Measurements from ENCODE around the genes SLC25A29 and SLC25A47.

- RRBS, result no CpG with 5 or more reads among the region's 13 CpGs
Measured at GRCh38 chr14:99967124-99967502, 98.1 kb upstream of the EVL start.

- RRBS, result 27% methylated on average over 37 of the region's 151 CpGs
Measured at GRCh38 chr14:99971142-99972163, 93.8 kb upstream of the EVL start.

DNA sequence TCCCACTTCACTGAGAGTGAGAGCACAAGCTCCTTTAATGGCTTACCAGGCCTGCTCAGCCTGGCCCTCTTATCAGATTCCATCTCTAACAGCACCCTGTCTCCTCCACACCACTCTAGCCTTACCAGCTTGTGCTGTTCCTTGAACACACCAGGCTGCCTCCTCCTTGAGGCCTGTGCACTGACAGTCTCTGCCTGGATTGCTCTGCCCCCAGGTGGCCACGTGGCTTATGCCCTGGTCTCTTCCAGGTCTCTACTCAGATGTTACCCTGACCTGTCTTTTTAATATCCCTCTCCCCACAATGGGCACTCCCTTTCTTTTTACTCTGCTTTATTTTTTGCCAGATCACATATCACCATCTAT is 40.0 kb upstream of the EVL start:
- RRBS, result no CpG with 5 or more reads among the region's 1 CpG

- RRBS, result no CpG with 5 or more reads among the region's 8 CpGs
Measured at GRCh38 chr14:100047368-100047831, 17.8 kb upstream of the EVL start.

DNA sequence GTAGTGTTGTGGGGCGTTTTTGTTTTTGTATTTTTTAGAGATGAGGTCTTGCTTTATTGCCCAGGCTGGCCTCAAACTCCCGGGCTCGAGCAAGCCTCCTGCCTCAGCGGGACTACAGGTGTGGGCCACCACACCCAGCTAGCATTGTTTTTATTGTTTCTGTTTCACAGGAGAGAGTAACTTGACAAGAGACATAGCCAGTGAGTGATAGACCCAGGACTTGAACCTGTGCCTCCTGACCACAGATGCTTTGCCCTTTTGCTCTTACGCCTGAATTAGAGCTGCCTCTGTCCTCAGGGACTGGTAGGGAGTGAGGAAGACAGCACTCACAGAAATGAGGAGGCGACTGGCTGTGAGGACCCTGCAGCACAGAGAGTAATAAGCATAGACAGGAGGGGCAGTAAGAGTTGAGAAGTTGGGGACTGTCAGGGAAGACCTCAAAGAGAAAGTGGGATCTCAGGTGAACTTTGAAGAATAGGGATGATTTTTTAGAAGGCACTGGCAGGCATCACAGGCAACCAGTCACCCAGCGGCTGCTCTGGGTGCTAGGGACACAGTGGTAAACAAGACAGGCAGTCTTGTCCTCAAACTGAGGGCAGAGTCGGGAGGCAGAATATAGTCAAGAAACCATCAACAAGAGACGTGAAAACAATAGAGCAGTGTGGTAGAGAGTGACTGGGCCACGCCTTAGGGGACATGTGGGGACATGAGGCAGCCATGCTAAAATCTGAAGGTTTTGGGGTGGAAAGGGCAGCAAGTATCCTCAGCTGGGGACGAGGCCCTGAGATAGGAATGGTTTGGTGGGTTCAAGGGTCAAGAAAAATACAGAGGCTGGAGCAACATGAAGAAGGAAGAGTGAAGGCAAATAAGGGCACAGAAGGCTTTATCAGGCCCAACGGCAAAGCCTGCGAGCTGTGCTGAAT is 2.5 kb downstream of the EVL start:
- RRBS, result no CpG with 5 or more reads among the region's 13 CpGs

- RRBS, result no CpG with 5 or more reads among the region's 15 CpGs
Measured at GRCh38 chr14:100068392-100069121, 3.3 kb downstream of the EVL start.

DNA sequence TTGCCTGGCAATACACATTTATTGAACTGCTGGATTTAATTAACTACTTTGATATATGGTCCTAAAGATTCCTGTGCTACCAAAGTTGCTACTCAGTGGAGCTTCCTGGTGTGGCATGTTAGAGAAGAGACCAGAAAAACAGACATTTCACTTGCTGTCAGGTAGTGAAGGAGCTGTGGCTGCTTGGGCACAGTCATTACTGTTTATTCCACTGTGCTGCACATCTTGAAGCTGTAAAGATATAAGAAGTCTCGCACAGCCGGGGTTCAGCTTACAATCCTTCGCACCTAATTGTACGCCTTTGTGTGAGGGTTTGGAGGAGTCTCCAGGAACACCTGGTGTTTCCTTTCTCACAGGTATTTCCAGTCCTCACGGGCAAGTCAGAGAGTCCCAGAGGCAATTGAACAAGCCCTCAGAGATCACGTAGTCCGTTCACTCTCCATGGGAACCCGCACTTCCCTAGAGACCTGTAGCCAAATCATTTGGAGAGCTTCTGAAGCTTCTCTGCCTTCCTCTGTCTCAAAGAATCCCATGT is 4.0 kb downstream of the EVL start:
- RRBS, result no CpG with 5 or more reads among the region's 8 CpGs

GRCh38 chr14:100093224-100093626 is 28.0 kb downstream of the EVL start:
- RRBS, result no CpG with 5 or more reads among the region's 5 CpGs

DNA sequence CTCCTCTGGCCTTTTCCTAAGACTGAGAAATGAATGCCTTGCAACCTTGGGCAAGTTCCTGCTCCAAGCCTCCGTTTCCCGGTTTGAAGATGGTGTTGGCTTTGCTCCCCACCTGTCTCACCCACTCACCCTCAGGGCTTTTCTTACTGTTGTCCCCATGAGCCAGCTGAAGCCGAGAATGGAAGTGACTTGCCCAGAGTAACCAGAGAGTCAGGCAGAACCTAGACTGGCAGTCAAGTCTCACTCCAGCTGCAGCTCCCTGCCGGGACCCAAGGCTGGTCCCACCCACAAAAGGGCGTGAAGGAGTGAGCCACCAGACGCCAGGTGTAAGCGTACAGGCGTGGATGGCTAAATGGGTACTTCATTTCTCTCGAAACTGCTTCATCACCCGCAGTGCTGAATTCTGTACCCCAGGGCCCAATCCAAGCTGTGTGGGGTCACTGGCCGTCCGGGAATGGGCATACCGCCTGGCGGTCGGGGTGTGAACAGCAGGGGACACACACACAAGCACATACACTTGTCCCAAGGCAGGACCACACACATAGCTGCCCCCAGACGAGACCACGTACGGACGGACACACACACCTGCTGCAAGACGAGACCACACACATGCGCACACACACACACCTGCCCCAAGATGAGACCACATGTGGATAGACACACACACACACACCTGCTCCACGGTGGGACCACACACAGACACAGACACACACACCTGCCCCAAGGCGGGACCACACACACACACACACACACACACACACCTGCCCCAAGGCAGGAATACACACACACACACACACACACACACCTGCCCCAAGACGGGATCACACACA is 34.8 kb downstream of the DEGS2 start:
- RRBS, result no CpG with 5 or more reads among the region's 24 CpGs

DNA sequence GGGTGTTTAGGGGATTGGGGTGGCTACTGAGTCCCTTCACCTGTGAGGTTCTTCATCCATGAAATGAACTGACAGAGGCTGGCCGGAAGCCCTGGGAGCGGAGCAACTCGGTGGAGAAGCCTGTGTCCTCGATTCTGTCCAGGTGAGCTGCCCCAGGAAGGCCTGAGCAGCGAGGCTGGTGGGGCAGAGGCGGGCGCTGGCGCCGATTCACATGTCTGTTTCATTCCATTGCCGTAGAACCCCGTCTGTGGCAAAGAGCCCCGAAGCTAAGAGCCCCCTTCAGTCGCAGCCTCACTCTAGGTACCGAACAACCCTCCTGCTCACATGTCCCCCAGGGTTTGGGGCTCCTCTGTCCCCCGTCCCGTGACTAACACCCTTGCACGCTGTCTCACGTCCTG is 21.9 kb downstream of the DEGS2 start:
- RRBS, result no CpG with 5 or more reads among the region's 18 CpGs

DNA sequence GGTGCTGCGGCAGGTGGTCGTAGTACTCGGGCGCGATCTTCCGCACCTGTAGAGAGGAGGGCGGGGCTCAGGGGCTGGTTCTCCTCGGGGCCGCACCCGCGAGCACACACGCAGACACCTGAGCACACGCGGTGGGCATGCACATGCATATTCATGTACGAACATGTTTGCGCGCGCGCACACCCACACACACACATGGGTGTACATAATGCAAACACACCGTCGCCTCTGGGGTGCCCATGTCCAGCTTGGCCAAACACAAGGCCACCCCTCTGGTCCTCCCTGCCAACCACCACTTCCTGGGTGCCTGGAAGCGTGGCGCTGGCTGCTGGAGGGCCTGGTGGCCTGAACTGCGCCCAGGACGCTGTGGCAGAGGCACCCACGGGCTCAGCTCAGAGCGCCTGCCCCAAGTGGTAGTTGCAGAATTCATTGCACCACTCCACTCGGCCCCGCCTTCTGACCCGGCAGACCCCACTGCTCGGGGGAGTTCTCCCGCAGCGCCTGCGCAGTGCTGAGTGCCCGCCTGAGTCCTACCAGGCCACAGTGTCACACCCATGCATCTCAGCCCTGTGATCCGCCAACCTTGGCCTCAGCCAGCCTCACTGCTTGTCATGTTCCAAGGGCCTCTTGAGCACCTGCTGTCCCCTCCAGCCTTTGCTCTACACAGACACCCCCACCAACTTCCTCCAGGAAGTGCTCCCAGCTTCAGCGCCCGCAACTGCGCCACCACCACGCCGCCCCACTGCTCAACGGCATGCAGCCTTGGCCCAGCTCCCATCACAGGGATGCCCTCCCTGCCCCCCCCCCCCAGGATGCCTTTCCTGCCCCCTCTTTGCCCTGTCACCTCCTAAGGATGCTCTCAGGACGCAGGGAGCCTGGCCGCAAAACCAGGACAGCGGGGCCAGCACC is 12.3 kb downstream of the DEGS2 start:
- RRBS, result no CpG with 5 or more reads among the region's 45 CpGs

GRCh38 chr14:100159956-100160490 is 578 bp upstream of the DEGS2 start:
- RRBS, result 94% methylated on average over 3 of the region's 25 CpGs

- RRBS, result 3% methylated on average over 29 of the region's 90 CpGs
Measured at GRCh38 chr14:100213420-100214602, 25.1 kb upstream of the YY1 start.

- RRBS, result no CpG with 5 or more reads among the region's 13 CpGs
Measured at GRCh38 chr14:100281642-100282379, 24.4 kb downstream of the SLC25A29 start.

GRCh38 chr14:100306219-100306788 is at the start of gene SLC25A29:
Gene SLC25A29, minus strand, starts transcription at chr14:100306444.
- RRBS, result 2% methylated on average over 63 of the region's 81 CpGs

- RRBS, result 89% methylated on average over 4 of the region's 12 CpGs
Measured at GRCh38 chr14:100322923-100323536, at the start of gene SLC25A47. Gene SLC25A47, plus strand, starts transcription at chr14:100323339.

- RRBS, result no CpG with 5 or more reads among the region's 15 CpGs
Measured at GRCh38 chr14:100325945-100326521, 2.9 kb downstream of the SLC25A47 start.

DNA sequence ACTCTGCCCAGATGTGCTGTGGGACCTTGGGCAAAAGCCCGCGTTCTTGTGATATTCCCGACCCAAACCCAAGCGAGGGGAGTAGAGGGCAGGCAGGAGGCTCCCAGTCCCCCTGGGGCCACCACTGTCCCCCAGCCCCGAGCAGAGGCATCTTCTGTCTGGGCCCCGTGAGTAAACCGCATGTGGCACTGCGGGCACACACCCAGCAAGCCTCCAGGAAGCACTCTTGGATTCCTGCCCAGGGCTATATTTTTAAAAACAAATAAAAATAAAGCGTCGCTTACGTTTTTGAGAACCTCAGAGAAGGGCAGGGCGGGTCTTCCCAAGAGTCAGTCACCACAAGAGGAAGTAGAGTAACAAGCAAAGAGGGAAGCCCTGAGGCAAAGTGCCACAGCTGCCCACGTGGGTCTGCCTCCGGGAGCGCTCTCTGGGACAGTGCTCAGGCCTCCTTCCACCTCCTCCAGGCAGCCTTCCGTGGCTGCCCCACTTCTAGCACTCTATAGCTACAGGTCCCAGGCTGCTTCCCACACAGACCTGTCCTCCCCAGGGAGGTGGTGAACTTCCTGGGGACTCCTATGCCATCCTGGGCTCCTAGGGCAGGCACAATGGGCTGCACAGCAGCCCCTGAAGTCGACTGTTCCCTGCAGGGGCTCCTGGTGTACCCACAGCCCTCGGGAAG is 39.3 kb downstream of the BEGAIN start:
- RRBS, result no CpG with 5 or more reads among the region's 18 CpGs

GRCh38 chr14:100558130-100559020 is 28.8 kb downstream of the BEGAIN start:
- RRBS, result 96% methylated on average over 3 of the region's 20 CpGs

DNA sequence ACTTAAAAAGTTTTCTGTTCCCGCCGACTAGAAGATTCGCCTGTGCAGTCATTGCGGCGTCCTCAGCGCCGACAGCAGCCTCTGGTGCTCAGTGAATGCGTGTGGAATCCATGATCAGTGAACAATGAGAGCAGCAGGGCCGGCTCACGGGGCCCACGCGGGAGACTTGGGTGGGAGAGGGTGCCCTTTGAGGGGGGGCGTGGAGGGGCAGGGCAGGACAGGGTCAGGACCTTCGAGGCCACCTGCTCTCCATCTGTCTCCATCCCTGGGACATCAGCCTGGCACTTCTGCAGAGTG is 24.4 kb downstream of the BEGAIN start:
- RRBS, result no CpG with 5 or more reads among the region's 14 CpGs

Data from HCT116 (cell line).